Mesenteric fat pad (tissue), 1 donor: ENCODE measurements around a stretch of chr16.

GRCh38 chr16:85801612-85802344, 2.3 kb downstream of the COX4I1 start:
- PRO-cap, result no peak

GRCh38 chr16:85803350-85803964, 4.0 kb downstream of the COX4I1 start:
- PRO-cap, result no peak

GRCh38 chr16:85962207-85962763, 63.3 kb downstream of the IRF8 start:
- PRO-cap, result no peak

GRCh38 chr16:85986656-85987627, 88.0 kb downstream of the IRF8 start:
- PRO-cap, result no peak

- PRO-cap, result no peak
Observed at GRCh38 chr16:86195877-86196478, 297.0 kb downstream of the IRF8 start.

DNA sequence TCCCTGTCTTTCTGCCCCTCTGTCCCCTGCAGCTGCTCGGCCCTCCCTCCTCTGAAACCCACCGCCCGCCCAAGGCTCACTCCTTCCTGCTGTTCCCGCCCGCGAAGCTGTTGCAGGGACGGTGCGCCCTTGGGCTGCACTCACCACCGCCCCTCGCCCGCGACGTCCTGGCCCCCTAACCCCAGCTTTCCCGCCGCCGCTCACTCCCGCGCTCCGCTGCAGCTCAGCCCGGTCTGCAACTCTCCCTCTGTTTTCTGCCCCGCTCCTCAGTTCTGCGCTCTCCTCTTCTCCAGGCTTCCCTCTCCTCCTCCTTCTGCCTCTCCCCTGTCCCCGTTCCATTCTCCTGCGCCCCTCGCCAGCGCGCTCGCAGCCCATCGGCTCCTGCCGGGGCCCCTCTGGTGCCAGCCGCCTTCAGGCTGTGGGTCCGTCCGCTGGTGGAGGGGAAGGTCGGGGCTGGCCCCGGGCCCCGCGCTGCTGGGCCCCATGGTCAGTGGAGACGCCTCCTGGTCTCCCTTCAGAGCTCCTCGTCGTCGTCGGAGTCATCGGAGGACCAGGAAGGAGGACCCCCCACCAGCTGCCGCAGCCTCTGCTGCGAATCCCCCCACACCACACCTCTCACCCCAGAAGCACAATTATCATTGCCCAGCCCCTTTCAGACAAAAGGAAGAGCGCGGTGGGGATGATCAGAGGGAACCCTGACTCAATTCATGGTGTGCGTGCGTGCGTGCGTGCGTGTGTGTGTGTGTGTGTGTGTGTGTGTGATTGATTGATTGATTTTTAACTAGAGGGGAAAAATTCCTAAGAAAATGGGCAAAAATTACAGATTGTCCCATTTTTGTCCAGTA, 223.2 kb upstream of the FOXF1 start:
- PRO-cap, result no peak

GRCh38 chr16:86298187-86298488, 212.2 kb upstream of the FOXF1 start:
- PRO-cap, result no peak

- PRO-cap, result no peak
Observed at GRCh38 chr16:86343088-86343879, 167.0 kb upstream of the FOXF1 start.

DNA sequence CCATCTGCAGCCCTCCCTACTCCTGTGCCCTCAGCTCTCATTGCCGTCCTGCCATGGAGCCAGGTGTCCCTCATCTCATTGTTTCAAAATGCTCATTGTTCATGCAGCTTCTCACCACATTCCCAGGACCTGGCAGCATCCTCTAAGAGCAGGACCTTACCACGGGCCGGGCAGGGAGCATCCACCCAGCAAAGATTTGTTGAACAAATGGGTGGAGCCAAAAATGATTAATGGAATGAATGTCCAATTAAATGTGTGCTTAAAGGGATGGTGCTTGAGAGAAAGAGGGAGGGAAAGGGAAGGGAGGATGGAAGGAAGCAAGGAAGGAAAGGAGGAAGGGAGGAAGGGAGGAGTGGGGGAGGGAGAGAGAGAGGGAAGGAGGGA, 126.9 kb upstream of the FOXF1 start:
- PRO-cap, result no peak

GRCh38 chr16:86415181-86415729, 95.1 kb upstream of the FOXF1 start:
- PRO-cap, result no peak

- PRO-cap, result no peak
Observed at GRCh38 chr16:86454997-86455565, 55.2 kb upstream of the FOXF1 start.

DNA sequence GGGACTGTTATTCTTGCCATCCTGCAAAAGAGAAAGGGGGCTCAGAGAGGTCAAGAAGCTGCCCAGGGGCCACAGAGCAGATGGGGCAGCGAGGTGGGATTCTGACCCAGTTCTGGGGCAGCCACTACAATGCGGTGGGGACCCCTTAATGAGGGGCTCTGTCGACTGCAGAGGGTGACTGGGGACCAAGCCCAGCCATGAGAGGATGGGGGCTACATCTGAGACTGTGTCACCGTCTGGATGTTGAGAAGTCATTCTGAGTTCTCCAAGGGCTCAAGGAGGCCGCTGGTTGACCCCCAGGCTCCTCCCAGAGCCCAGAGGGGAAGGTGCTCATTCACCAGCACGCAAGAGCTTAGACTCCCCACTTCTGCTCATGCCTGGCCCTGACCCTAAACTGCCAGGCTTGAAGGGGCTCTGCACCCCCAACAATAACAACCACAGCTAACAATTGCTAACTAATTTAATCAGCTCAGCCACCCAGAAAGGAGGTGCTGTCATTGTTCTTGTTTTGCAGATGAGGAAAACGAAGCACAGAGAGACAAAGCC, 9.2 kb upstream of the FOXF1 start:
- PRO-cap, result no peak

DNA sequence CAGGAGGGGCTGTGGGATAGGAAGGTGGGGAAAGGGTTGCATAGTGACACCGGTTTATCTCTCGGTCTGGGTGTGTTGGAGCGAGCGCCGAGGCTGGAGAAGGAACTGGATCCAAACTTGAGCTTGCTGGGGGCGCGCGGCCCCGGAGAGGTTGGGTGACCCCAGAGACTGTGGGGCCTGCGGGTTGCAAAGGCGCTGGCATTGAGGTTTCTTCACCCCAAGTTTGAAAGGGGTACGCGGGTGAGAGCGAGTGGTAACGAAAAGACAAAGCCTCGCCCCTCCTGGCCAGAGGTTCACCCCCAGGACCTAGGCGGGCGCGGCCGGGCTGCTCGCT, 2.0 kb upstream of the FOXL1 start:
- PRO-cap, result no peak

GRCh38 chr16:86581582-86582000, 3.2 kb downstream of the FOXL1 start:
- PRO-cap, result no peak

DNA sequence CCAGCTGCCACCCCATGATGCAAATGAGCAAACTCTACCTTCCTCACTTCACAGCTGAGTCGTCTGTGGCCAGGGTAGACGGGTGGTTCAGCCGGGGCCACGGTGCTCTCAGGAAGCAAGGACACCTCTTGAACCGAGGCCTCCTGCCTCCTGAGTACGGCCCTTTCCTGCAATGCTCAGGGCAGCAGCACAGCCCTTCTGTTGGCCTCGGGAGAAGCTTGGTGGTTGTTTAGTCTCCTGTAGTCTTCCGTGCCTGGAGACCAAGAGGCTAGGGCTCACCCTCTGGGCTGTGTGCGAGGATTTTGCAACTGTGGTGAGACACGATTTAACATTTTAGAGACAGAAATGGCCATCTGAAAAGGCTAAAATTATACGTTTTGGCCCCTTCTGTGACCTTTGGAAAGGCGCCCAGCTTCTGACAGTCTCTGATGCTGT, 33.0 kb downstream of the FOXL1 start:
- PRO-cap, result no peak

- PRO-cap, result no peak
Observed at GRCh38 chr16:86619196-86619766, 40.9 kb downstream of the FOXL1 start.

DNA sequence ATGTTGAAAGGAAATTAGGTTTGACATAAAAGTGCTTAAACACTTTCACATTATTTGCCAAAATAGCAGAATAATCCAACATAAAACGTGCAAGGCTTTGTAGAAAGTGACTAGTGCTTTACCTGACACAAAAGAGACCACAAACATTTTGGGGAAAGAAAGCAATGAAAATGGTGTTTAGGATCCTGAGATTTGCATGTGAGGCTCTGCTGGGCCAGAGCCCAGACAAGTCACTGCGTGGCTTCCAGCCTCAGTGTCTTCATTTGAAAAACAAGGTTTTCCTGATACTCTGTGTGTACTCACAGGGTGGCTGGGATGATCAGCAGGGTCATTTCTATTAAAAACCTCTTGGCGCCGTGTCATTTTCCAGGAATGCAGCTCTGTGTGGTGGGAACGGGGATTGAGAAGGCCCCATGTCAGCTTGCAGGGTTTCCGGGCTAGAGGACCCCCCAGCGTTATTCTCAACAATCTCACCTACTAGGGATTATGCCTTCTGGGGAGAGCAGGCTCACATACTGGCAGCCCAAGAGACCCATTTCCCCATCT, 73.4 kb downstream of the FOXL1 start:
- PRO-cap, result no peak

DNA sequence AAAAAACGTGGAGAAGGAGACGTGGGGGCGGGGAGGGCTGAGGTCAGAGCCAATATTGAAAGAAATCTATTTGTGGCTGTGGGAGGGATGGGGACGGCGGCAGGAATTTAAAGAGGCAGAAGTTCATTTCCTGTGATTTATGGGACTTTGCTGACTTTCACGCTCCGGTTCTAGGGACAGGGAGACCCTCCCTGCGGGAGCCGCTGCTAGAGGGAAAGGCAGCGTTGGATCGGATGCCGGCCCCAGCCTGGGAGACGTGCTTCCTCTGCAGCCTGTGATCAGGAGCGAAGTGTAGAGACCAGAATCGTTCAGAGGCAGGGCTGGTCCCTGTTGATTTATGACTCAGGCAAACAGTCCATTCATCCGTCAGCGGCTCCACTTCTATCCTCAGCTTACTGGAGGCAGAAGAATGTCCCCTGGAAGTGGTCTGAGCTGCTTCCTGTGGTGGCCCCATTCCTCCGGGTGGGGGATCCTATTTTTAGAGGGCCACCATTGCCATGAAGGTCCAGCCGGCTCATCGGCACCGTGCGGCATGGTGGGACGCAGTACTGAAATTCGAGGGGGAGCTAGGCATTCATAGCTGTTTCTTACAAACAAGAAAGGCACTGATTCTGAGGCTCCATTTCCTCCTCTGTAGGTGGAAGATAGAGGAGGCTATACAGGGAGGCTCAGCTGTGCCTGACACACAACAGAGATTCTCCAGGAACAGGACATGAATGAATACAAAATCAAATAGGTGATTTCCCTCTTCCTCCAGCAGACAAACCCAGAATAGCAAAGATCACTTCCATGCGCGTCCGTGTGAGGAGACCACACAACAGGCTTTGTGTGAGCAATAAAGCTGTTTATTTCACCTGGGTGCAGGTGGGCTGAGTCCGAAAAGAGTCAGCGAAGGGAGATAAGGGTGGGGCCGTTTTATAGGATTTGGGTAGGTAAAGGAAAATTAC, 163.2 kb downstream of the FOXL1 start:
- PRO-cap, result no peak

DNA sequence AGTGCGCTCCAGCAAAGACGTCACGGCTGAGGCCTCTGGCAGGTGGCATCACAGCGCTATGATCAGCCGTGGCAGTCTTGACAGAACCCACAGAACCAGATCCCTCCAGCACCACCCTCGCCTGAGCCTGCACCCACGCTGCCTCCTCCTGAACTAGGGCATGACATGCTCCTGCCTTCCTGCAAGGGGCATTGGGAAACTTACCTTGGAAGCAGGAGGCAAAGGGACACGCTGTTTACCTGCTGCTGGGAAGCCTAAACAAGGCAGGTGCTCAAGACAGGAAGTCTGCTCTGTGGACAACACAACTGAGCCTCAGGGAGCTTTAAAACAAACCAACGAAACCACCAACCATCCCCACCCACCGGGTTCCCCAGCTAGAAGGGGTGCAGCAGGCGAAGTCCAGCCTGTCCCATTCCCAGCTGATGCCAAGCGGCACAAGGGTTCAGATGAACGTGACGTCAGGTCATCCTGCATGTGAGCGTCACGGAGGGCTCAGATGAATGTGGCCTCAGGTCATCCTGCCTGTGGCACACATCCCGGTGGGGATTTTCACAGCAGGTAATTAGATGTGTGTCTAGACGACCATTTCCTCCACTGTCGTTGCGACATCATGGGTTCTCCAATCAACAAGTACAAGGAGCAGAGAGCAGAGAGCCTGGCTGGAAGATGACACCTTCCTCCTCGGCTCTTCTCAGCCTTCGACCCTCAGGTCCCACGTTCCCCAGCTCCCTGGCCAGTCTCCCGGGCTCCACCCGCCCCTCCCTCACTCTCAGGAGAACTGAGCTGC, 246.3 kb downstream of the FOXL1 start:
- PRO-cap, result no peak

GRCh38 chr16:87240470-87241499, 76.4 kb downstream of the C16orf95 start:
- PRO-cap, result no peak